ENCODE results near the genes CARD19 and WNK2.

GRCh38 chr9:92764956-92765621 lies 456 bp upstream of the BICD2 start:
- PRO-cap: bidirectional peak, plus-strand start at chr9:92765163, minus-strand start at chr9:92764833; unidirectional peak, minus-strand start at chr9:92765378; unidirectional peak, minus-strand start at chr9:92765452
- RAMPAGE, long total RNA, 4 experiments: no peak in any of the 4 experiments

DNA sequence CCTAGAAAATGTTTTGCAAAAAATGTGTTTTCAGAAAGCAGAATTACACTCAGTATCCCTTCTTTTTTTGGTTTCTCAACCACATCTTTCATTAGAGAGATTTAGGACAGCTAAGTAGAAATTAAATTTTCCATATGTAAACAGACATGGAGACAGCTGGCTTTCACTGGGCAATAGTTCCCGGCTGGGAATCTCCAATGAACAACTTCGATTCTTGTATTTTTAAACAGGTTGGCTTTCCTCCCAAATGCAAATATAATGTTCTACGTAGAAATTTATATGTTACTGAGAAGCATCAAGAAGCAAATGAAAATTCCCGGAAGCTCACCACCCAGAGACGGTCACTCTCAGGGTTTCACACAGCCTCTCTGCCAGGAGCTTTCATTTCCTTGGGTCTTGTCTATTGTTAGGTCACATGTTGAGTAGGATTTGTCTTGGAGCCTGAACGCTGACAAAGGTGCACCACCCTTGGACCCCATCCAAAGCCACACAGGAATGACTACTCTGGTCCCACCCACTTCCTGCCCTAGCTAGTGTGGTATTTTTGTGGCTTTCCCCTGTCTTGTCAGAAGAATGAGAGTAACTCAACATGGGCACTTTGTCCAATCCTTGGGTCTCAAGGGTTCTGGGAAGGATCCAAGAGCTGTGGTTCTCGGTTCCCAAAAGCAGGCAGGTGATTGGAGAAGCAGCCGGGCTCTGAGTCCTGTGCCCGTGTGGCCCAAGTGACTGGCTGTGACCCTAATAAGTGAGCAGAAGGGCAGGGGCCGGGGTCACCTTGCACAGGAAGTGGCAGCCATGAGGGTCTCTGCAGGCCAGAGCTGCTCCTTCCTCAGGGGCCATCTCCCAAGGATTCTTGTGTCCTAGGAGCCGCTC lies 6.7 kb downstream of the FGD3 start:
- PRO-cap: no peak
- RAMPAGE, long total RNA, 4 experiments: no peak in any of the 4 experiments

GRCh38 chr9:92963683-92964802 lies 16.7 kb downstream of the FGD3 start:
- PRO-cap: bidirectional peak, plus-strand start at chr9:92964013, minus-strand start at chr9:92963930; bidirectional peak, plus-strand start at chr9:92964571, minus-strand start at chr9:92964173
- RAMPAGE, long total RNA, 4 experiments: start-site peak on the plus strand in 4 of 4 experiments, at chr9:92963996-92964372 at its widest, 7 to 38 reads per replicate

DNA sequence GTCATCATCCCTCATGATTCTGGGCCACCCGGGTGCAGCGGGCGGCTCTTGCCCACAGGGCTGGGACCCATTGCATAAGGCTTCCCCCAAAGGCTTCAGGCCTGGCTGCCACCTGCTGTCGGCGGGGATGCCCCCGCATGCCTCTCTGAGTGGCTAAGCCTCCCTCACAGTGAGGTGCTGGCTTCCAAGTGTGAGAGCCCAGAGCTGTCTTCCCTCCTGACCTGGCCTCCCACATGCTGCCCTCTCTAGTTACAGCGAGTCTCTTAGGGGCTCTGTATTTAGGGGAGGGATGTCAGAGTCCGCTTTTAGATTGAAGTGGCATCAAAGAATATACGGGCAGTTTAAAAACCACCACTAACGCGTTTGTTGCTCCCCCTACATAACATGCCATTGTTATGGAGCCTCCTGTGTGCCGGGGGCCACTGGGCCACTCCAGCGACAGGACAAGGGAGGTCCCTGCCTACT lies 21.9 kb downstream of the FGD3 start:
- PRO-cap: no peak
- RAMPAGE, long total RNA, 4 experiments: no peak in any of the 4 experiments

- PRO-cap: no peak
- RAMPAGE, long total RNA, 4 experiments: no peak in any of the 4 experiments
Observed at GRCh38 chr9:93025214-93025638, 33.3 kb upstream of the SUSD3 start.

GRCh38 chr9:93096064-93096979 lies at the start of gene CARD19:
Gene CARD19, plus strand, starts transcription at chr9:93096217.
- PRO-cap: unidirectional peak, plus-strand start at chr9:93096158; unidirectional peak, plus-strand start at chr9:93096218
- RAMPAGE, long total RNA, 4 experiments: no peak in any of the 4 experiments

GRCh38 chr9:93126797-93127415 lies 7.1 kb downstream of the NINJ1 start:
- PRO-cap: unidirectional peak, minus-strand start at chr9:93126892
- RAMPAGE, long total RNA, 4 experiments: no peak in any of the 4 experiments

GRCh38 chr9:93183708-93184677 lies at the start of gene WNK2:
Gene WNK2, plus strand, starts transcription at chr9:93184139.
- PRO-cap: bidirectional peak, plus-strand start at chr9:93184184, minus-strand start at chr9:93184076
- RAMPAGE, long total RNA, 4 experiments: no peak in any of the 4 experiments

- PRO-cap: no peak
- RAMPAGE, long total RNA, 4 experiments: no peak in any of the 4 experiments
Observed at GRCh38 chr9:93286381-93287170, 102.6 kb downstream of the WNK2 start.

GRCh38 chr9:93312845-93313417 lies 129.0 kb downstream of the WNK2 start:
- PRO-cap: no peak
- RAMPAGE, long total RNA, 4 experiments: no peak in any of the 4 experiments

DNA sequence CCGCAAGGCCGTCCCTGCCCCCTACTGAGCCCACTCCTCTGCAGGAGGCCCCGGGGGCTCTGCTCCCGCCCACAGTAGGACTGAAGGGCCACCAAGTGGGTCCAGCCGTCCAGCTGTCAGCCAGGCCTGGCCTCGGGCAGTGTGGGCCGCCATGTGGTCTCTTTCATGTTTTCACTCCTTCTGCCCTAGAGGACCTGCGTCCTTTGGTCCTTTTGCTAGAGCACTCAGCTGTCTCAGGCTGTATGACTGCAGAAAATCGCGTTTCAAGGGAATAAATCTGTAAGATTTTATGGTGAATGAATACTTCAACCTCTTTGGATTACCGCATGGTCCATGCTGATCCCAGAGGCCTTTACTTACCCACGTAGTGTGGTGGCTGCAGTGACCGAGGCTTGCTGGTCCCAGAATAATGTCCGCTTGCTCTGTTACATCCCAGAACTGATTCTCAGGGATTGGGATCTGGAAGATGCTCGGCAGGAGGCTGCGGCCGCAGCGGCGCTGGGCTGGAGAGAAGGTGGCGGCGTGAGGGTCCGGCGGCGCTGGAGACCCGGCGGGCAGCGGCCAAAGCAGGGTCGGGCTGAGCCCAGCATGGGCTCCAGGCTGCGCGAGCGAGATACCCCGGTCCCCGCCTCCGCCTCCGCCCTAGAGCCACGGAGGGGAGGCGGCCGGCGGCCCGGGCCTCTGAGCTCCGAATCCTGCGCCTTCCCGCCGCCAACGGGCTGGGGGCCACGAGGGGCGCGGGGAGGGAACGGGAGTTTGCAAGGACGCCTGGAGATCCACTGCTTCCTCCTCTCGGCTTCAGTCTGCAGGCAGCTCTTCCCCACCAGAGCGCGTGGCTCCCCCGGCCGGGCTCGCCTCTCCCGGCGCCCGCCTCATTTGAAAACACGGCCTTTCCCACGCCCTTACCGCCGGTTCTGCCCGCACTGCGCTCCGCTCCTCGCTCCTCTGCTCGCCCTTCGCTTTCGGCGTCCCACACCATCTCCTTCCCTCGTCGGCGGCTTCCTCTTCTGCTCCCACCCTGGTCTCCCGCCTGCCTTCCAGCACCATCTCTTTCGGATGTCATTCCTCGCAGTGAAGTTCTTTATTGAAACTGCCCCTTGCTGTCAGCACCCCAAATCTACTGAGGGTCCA lies 105.4 kb upstream of the FAM120A start:
- PRO-cap: no peak
- RAMPAGE, long total RNA, 4 experiments: no peak in any of the 4 experiments

- PRO-cap: unidirectional peak, plus-strand start at chr9:93468916
- RAMPAGE, long total RNA, 4 experiments: no peak in any of the 4 experiments
Observed at GRCh38 chr9:93468621-93468984, 15.2 kb upstream of the FAM120AOS start.

- PRO-cap: no peak
- RAMPAGE, long total RNA, 4 experiments: start-site peak on the plus strand in 1 of 4 experiments, at chr9:93500888-93501171 at its widest, 5 to 17 reads per replicate
Observed at GRCh38 chr9:93500555-93501632, 47.5 kb upstream of the FAM120AOS start.

DNA sequence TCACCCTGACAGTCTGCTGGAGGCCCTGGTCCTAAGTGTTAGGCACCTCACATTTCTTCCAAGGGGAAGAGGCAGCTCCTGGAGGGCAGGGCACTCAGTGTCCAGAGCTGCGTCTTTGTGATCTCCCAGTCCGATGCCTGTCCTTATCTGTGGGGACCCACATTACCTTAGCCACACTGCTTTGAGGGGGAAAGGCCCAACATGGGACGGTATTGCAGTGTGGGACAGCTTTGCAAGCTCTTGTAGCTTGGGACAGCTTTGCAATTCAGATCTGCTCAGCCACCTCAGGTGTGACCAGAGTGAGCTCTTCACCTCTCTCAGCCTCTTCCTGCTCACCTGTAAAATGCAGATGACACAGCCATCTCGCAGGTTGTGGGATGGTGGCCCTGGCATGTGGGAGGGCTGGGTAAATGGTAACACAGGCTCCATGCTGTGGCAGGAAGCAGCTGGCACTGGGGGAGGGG lies 23.9 kb downstream of the PHF2 start:
- PRO-cap: no peak
- RAMPAGE, long total RNA, 4 experiments: no peak in any of the 4 experiments

DNA sequence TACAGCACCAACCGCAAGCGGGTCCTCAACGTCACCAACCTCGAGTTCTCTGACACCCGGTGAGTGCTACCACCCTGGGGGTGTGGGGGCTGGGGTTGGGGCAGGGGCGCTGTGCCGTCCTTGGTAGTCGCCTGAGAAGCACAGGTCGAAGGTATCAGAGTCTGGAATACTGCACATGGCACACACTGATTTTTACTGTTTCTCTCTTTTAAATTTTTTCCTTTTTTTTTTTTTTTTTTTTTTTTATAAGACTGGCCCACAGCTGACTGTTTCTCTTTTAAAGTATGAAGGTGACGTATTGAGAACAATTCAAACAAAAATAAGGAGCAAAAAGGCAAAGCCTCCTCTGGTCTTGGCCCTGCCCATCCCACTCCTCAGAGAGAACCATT lies 72.8 kb downstream of the PHF2 start:
- PRO-cap: no peak
- RAMPAGE, long total RNA, 4 experiments: no peak in any of the 4 experiments

DNA sequence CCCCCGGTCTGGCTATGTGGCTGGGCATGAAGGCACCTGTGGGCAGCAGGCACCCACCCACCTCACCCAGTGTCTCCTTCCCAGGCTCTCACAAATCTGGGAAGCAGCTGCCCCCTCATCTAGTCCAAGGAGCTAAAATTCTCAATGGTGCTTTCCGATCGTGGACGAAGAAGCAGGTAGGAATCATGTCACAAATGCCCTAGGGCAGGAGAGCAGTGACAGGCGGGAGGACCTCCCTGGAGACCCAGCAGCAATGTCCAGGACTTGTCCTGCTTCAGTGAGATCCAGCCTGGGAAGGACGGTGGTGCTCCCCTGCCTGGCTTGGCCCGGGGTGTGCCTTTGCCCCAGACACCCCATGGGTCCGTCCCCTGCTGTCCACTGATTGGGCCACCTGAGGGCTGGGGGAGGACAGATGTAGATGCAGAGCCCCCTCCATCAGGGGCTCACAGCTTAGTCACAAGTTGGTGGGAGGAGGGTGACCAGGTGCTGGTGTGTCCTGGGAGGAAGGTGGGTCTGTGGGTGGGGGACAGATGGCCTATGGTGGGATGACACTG lies 81.8 kb downstream of the PHF2 start:
- PRO-cap: no peak
- RAMPAGE, long total RNA, 4 experiments: start-site peak on the plus strand in 1 of 4 experiments, centred at position 148 of the sequence, 5 reads per replicate

DNA sequence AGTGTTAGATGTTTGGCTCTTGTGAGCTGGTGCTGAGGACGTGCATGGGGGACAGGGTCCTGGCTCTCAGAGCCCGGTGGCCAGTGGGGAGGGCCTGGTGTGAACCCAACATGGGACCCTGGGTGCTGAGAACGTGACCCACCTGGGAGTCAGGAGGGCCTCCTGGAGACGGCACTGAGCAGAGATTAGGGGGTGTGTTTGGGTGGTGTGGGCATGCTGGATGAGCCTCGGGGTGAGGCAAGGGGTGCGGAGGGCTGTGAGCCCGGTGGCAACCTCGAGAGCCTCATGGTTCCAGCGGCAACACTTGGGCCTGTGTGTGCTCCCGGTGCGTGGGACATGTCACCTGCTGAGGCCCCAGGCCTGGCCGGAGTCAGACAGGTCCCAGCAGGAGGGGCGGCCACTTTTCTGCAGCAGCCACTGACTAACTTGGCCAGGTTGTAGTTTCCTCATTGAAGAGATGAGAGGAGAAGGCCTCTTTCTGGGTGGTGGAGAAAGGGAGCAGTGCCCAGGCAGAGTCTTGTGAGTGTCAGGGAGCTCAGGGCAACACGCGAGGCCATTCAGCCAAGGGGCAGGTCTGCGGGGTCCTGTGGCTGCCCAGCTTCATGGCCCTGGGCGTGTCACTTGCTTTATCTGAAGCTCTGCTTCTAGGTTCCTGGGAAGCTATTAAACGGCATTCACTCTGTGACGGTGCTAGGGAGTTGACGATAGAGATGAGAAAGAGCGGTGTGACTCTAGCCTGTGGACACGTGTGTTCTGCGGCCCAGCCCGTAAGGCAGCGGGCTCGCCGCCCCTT lies 87.9 kb downstream of the PHF2 start:
- PRO-cap: no peak
- RAMPAGE, long total RNA, 4 experiments: no peak in any of the 4 experiments

DNA sequence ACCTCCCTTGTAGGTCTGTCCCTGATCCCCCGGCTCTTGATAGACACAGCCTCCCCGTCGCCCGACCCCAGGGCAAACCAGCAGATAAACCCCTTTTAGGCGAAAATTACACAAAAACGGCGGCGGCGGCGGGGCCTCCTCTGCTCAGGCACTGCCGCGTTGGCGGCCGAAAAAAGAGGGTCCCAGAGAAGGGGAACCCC lies 3.0 kb upstream of the BARX1 start:
- PRO-cap: unidirectional peak, plus-strand start at position 113 of the sequence
- RAMPAGE, long total RNA, 4 experiments: no peak in any of the 4 experiments

DNA sequence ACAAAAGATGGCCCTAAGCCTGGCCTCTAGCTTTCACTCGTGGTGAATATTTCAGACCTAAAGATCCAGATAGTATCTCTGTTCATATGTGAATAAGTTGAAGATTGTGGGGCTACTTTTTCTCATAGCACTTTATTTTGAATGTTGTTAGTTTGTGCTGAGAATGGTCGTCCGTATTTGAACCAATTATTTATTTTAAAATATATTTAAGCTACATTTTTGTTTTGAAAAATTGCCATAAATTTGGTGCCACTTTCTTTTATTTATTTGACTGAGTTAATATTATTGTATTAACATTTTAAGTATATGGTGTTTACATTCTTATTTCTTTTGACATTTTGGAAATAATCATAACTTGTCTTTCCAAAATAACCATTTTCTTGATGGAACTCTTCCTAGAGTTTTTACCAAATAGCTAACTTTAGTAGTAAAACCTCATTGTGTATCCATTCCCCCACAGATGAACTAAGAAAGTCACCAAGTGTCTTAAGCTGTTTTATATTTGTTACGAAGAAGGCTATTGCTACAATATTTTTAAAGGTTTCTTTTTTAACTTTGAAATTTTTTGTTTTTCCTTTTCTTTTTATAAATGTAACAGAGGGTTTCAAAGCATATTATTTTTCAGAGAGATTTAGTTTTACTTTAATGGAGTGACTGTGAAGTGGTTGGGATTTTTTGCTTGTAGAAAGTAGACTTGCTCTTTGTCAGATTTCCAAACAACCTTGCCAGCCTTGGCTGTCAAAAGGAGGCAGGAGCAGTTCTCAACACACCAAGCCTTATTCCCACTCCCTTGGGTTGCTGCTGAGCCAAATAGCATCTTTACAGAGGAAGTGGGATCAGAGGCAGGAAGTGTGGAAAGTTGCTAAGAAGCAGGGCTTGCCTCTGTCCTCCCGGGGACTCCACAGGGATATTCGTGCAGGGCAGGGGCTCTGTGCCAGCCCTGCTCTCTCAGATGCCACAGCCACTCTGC lies 23.9 kb downstream of the PTPDC1 start:
- PRO-cap: no peak
- RAMPAGE, long total RNA, 4 experiments: start-site peak on the plus strand in 1 of 4 experiments, centred at position 609 of the sequence, 6 reads per replicate

DNA sequence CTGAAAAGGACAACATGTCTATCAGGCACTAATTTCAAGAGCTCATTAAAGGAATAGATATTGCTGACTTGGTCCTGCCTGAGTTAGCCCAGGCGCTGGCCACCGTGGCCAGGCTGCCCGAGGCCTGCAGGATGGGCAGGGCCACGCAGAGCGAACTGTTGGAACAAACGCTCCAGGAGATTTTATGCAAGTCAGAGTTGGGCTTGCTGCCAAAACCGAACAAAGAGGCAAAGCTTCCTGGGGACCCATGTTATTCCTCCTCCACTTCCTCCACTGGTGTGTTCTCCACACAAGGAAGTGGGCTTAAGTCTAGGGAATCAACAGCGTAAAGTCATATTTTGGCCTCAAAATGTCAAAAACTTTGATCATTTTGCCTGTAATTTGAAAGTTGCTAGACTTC lies 72.7 kb downstream of the PTPDC1 start:
- PRO-cap: no peak
- RAMPAGE, long total RNA, 4 experiments: no peak in any of the 4 experiments